ENCODE measurements around the gene FBLL1.

DNA sequence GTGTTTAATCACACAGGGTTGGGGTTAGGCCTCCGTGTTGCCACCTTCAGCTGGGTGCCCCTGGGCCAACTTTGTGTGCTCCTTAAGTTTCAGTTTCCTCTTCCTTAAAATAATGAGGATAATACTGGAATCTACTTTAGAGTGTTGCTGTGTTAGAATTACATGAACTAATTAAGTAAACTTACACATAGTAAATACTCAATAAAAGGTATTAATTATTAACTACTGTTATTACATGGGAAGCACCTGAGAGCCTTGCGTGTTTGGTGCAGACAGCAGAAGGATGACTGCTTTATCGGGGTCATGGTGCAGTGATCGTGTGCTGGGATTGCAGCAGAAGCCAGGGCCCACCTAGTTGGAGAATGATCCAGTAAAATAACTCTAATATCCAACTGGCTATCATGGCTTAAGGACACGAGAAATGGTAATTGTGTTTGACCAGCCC is 72.3 kb upstream of the ATP10B start:
- RRBS: no CpG with 5 or more reads among the region's 5 CpGs

GRCh38 chr5:166324837-166325242 is 654.0 kb upstream of the TENM2 start:
- RRBS: no CpG with 5 or more reads among the region's 10 CpGs

DNA sequence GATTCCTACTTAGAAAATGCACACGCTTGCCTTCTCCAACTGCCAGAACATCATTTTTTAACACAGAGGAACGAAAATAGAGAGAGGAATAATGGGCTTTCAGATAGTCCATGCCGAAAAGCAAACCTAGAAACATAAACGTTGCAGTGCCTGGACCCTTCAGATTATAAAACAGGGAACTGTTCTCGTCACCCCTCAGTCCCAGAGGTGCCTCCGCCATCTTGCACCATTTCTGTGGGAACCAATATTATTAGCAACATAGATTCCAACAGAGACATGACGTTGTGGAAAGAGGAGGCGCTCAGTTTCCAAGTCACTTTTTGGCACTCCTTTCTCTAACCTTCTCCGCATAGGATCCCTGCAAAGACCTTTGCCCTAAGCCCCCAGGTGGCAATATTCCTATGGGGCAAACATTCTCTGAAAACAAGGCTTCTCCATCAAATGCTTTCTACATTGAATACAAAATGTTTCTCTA is 501.0 kb upstream of the WWC1 start:
- RRBS: no CpG with 5 or more reads among the region's 9 CpGs

GRCh38 chr5:168301804-168302478 is 10.5 kb downstream of the WWC1 start:
- RRBS: no CpG with 5 or more reads among the region's 11 CpGs

GRCh38 chr5:168330313-168331002 is 39.0 kb downstream of the WWC1 start:
- RRBS: no CpG with 5 or more reads among the region's 4 CpGs

DNA sequence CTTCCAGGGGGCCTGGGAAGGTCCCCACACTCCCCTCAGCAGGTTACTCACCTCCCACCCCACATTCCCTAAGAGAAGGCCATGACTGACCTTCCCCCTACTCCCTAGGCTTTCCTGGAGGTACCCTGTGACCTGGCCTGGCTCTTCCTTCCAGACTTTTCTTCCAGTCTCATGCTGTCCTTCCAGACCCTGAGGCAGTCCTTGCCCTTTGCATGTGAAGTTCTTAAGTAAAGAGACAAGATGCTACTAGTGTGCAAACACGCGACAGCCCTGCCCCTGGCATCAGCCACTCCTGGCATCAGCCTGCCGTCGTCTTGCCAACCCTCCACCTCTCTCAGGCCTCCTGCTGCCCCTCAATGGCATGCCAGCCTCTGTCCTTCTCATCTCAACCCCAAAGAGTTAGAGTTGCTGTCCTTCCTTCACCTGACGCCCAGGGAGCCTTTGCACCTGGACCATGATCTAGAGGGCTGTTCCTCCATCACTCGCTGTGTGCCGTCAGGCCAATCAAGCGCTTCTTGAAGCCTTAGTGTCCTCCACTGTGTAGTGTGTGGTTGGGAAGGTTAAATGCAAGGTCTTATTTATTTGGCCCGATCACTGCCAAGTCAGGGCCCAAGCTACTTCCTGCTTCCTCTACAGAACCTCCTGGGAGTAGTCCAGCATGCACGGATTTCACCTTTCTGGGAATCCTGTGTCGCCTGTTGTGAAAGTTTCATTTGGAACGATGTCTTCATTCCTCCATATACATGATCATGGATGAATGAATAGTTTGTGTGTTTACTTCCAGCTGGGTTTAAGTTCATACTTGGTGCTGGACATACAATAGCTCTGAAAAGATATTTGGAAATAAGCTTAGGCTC is 62.0 kb downstream of the WWC1 start:
- RRBS: no CpG with 5 or more reads among the region's 12 CpGs

DNA sequence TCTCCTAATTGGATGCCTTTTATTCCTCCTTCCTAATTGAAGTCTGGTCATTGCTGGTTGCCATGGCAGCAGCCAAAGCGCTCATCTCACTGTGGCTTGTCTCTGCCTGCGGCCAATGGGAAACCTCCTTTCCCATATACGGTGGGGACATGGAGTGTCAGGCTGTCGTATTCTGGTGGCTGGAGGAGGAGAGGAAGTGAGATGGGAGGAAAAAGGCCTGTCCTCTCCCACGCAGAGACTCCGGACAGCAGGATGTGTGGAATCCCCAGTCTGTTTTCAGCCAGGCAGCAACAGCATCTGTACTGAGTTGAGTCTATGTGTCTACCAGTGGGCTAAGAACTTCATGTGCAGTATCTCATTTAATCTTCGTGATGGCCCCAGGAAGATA is 52.1 kb upstream of the RARS1 start:
- RRBS: no CpG with 5 or more reads among the region's 7 CpGs

- RRBS: 15% methylated on average over 21 of the region's 41 CpGs
Measured at GRCh38 chr5:168528879-168529474, at the start of gene FBLL1. FBLL1 (plus strand) TSS chr5:168529305.

- RRBS: no CpG with 5 or more reads among the region's 4 CpGs
Measured at GRCh38 chr5:168612793-168613430, 33.7 kb upstream of the PANK3 start.

GRCh38 chr5:168662134-168662897 is 83.1 kb upstream of the PANK3 start:
- RRBS: no CpG with 5 or more reads among the region's 7 CpGs

- RRBS: no CpG with 5 or more reads among the region's 9 CpGs
Measured at GRCh38 chr5:168707886-168708515, 128.8 kb upstream of the PANK3 start.

- RRBS: no CpG with 5 or more reads among the region's 11 CpGs
Measured at GRCh38 chr5:168785848-168786740, 206.9 kb upstream of the PANK3 start.

- RRBS: 85% methylated on average over 5 of the region's 14 CpGs
Measured at GRCh38 chr5:168806148-168806834, 227.1 kb upstream of the PANK3 start.

GRCh38 chr5:168877399-168878110 is 298.4 kb upstream of the PANK3 start:
- RRBS: no CpG with 5 or more reads among the region's 13 CpGs

GRCh38 chr5:169650885-169651584 is 14.0 kb downstream of the DOCK2 start:
- RRBS: no CpG with 5 or more reads among the region's 8 CpGs

DNA sequence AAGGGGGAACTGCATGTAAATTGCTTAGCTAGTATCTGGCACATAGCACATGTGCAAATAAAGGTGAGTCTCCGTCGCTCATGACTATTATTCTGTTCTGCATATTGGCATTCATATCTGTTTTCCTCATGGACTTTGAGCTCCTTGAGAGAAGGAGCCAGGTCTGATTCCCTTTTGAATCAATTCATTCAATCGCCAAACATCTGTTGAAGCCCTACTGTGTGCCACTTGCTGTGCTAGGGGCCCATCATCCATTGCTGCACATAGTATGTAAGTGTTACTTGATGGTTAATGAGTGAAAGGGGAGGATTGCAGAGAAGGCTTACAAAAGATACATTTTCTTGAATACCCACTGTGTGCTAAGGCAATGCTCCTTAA is 15.5 kb downstream of the INSYN2B start:
- RRBS: no CpG with 5 or more reads among the region's 3 CpGs

DNA sequence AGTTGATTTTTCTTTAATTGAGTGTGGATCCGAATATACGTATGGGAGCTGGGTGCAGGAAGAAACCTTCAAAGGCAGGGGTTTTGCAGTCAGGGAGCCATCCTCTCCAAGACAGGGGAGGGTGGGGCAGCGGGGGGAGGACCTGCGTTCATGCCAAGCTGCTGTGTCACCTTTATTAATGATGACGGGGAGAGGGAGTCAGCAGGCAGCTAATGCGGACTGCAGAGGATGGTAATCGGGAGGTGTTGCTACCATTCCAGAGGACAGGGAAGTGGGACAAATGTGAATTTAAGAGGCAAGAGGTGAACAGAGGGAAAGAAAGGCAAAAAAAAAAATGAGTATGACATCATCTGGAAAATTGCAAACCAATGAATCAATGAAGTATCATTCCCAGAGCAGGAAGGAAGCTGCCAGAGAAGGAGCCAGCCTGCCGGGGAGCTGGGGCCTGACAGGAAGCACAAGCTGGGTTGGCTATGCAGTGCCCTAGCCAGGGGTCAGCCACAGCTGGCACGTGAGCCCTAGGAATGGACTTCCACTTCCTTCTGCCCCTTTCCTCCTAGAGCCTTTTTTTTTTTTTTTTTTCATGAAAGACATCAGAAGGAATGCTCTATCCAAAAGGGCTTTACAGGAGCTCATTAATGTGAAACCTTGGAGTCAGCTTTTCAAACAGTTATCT is 9.3 kb downstream of the INSYN2B start:
- RRBS: no CpG with 5 or more reads among the region's 9 CpGs

- RRBS: 71% methylated on average over 1 of the region's 16 CpGs
Measured at GRCh38 chr5:170018760-170019439, 38.6 kb upstream of the INSYN2B start.

DNA sequence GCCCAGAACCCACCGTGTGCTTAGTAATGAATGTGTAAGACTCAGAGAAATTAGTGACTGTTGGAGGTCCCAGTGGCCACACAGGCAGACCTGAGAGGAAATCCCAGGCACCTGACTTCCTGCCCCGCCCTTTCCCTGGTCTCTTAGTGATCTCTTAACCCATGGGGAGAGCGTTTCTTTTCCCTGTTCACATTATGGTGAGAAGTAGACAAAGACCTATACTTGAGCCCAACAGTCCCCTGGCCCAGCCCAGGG is 61.4 kb upstream of the FOXI1 start:
- RRBS: no CpG with 5 or more reads among the region's 3 CpGs